Airway epithelial cell (primary cell): ENCODE results near the genes USP40, UGT1A9, UGT1A1 and MROH2A.

GRCh38 chr2:233565938-233567114 lies at the start of gene USP40:
TSS of gene USP40 (minus strand) at chr2:233566782.
- RAMPAGE, long total RNA: start-site peak on the minus strand at chr2:233566752-233566768, 151 and 66 reads in 2 replicates

- RAMPAGE, long total RNA: no peak
Observed at GRCh38 chr2:233671437-233672224, at the start of gene UGT1A9. TSS of gene UGT1A9 (plus strand) at chr2:233671898.

GRCh38 chr2:233705780-233706638 lies 6.7 kb upstream of the UGT1A5 start:
- RAMPAGE, long total RNA: no peak

GRCh38 chr2:233758884-233759564 lies 1.0 kb upstream of the UGT1A1 start:
- RAMPAGE, long total RNA: no peak

DNA sequence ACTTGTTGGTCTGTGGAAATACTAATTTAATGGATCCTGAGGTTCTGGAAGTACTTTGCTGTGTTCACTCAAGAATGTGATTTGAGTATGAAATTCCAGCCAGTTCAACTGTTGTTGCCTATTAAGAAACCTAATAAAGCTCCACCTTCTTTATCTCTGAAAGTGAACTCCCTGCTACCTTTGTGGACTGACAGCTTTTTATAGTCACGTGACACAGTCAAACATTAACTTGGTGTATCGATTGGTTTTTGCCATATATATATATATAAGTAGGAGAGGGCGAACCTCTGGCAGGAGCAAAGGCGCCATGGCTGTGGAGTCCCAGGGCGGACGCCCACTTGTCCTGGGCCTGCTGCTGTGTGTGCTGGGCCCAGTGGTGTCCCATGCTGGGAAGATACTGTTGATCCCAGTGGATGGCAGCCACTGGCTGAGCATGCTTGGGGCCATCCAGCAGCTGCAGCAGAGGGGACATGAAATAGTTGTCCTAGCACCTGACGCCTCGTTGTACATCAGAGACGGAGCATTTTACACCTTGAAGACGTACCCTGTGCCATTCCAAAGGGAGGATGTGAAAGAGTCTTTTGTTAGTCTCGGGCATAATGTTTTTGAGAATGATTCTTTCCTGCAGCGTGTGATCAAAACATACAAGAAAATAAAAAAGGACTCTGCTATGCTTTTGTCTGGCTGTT lies at the start of gene UGT1A1:
Gene UGT1A1 (plus strand): TSS at position 290 of the 689 bp plus-strand sequence.
- RAMPAGE, long total RNA: no peak

DNA sequence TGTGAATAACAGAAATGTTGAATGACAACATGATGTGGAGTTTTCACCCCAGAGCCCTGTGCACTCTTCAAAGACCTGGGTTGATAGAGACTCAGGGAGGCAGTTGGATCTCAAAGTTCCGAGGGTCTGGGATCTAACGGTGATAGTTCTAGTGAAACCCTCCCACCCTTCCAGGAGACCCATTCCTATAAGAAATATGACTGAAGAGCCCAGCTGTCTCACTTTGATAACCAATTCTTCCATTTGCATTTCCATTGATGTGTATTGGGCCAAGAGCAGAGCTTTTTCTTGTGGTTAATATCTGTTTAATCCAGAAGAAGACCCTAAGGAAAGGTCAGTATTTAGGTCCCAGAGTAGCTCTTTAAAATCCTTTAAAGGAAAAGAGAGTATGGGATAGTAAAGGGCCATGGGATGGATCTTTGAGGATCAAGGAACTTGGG lies at the start of gene MROH2A:
Gene MROH2A (plus strand): TSS at position 182 of the 440 bp plus-strand sequence.
- RAMPAGE, long total RNA: no peak

GRCh38 chr2:234335373-234336329 lies 161.2 kb downstream of the ARL4C start:
- RAMPAGE, long total RNA: no peak

DNA sequence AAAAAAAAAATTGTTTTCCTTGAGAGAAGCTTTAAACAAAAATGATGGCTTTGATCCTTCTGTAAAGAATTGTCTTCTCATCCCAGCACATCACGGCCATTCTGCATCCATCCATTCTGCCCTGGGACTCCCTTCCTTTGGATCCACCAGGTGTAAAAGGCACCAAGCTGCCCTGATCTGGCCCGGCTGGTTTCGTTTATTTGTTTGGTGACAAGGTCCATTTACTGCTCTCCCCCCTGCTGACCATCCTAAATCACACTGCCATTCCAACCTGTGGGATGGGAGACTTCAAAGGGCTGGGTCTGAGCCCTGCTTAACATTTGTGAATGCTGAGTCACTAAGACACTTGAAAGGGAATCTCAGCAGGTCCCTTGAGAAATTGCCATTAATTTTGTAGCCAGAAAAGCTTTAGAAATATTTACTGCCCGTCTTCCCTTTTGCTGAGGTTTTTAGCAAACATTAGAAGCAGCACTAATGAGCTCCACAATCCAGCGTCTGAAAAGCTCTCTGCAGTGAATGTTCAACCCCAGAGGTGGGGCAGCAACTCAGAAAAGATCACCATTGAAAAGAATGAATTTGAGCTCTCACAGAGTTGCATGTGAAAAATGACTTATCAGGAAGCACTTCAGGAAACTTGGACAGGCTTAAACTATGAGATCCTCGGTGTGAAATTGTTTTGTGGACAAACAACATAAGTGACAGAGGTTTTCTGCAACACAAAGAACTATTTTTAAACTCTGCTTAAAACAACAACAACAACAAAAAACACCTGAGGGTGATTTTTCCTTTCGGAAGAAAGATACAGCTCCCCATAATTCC lies 133.8 kb downstream of the ARL4C start:
- RAMPAGE, long total RNA: no peak

- RAMPAGE, long total RNA: no peak
Observed at GRCh38 chr2:234446811-234447289, 50.0 kb downstream of the ARL4C start.

DNA sequence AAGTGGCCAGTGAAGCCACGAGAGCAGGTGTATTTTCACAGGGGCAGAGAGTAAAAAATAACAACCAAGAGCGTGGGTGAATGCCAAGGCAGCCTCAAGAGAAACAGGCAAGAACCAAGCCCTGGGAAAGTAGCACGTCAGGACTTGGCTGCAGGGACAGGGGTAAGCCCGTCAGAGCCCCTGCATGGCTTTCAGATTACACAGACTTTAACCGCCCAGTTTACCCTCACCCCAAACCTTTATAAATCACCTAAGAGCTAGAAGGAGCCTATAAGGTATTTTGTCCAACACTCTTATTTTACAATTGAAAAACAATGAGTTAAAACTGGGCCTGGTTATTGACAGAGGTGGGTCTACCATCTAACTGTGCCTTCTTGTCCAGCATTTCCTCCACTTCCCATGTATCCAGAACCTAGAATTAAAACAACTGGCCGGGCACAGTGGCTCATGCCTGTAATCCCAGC lies 43.6 kb downstream of the ARL4C start:
- RAMPAGE, long total RNA: no peak

GRCh38 chr2:234468468-234469153 lies 28.3 kb downstream of the ARL4C start:
- RAMPAGE, long total RNA: no peak

- RAMPAGE, long total RNA: no peak
Observed at GRCh38 chr2:234489823-234491308, 6.5 kb downstream of the ARL4C start.

DNA sequence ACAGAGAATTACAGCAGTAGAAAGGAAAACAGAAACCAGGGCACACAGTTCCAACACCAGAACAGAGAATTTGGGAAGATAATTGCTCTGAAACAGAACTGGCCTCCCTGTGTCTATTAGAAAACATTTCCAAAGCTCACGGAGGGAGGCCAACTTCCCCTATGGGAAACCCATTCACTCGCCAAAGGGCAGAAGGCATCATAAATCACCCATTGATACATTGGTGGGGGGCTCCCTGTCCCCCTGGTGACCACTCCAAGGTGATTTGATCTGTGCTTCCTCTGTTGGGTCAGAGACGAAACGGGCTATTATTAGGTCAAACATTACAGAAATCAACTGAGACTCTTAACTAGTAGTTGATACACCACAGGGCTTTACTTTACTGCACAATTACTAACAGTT lies 3.8 kb downstream of the ARL4C start:
- RAMPAGE, long total RNA: no peak

DNA sequence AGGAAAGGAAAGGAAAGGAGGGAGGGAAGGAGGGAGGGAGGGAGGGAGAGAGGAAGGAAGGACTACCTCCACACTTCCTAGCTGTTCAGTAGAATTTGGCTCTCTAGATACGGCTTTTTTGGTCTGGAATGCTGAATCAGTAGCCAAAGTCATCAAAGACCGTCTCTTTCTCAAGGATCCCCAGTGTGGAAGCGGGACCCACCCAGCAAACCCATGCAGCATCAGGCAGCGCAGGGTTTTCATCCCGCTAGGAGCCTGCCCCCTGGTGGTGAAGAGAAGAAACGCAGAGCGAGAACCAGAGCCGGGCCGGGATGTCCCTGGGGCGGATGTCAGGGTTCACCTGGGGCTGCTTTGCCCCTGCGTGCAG lies 48.0 kb upstream of the ARL4C start:
- RAMPAGE, long total RNA: no peak

DNA sequence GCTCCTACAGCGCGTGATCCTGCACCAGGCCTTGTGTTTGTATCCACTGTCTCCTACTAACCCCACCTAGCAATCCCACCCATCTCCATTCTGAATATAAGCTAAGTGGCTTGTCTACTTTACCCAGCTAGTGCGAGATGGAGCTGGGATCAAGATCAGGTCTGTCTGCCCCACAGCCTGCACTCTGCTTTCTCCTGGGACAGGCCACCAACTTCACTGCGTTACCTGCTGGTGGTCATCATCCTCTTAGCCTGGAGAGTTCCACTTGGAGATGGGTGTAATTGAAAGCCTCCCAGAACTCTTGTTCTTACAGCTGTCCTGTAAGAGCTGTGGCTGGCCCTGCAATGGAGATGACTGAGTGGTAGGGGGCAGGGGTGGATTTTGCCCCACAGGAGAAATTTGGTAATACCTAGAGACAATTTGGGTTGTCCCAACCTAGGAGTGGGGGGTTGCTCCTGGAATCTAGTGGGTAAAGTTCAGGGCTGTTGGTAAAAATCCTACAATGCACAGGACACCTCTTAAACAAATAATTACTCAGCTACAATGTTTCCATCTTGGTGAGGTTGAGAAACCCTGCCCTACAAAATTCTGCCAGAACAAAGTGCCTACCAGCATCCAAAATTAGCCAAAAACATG lies 181.2 kb upstream of the SH3BP4 start:
- RAMPAGE, long total RNA: no peak

GRCh38 chr2:234864378-234864886 lies 87.4 kb upstream of the SH3BP4 start:
- RAMPAGE, long total RNA: no peak

- RAMPAGE, long total RNA: no peak
Observed at GRCh38 chr2:234949807-234950405, 1.9 kb upstream of the SH3BP4 start.

- RAMPAGE, long total RNA: no peak
Observed at GRCh38 chr2:234974662-234975441, 23.0 kb downstream of the SH3BP4 start.

GRCh38 chr2:234980288-234980946 lies 28.6 kb downstream of the SH3BP4 start:
- RAMPAGE, long total RNA: no peak

- RAMPAGE, long total RNA: no peak
Observed at GRCh38 chr2:234998265-234999543, 46.9 kb downstream of the SH3BP4 start.